Renal cortical epithelial cell (primary cell): Measurements from ENCODE around the gene TRIM43B.

GRCh38 chr2:88859280-88859950, 167.9 kb downstream of the RPIA start:
- RRBS = no CpG with 5 or more reads among the region's 16 CpGs

DNA sequence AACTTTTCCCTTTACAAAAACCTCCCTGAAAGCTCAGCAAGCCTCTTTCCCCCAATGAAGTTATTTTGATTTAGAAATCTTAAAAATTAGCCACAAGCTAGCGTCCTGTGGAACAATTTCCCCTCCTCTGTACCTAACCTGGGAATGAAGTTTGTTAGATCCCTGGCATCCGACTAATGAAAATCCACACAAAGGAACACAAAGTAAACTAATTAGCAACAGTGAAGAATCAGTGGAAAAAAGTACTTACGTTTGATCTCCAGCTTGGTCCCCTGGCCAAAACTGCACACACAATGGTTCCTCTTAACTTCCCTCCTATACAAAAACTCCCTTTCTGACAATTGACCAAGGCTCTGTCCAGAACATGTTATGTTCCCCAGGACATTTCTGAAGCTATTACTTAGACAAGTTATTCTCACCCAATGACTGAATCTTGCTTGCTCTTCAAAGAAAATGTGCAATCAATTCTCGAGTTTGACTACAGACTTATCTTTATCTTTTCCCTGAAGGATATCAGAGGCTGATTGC, 169.9 kb downstream of the RPIA start:
- RRBS = no CpG with 5 or more reads among the region's 4 CpGs

GRCh38 chr2:91659615-91660429, 2927.3 kb upstream of the AQP7B start:
- RRBS = no CpG with 5 or more reads among the region's 50 CpGs

DNA sequence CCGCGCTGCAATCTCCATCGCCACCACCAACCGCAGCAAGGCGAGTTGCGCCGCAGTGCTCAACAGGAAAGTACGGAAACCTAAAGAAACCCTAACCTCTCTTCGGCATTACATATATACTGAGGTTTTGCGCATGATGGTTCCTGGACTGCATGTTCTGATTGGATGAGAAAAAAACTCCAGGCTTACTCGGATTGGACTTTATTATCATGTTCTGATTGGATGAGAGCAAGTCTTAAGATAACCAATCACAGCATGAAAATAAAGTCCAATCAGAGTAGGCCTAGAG, 75.9 kb downstream of the TEKT4 start:
- RRBS = no CpG with 5 or more reads among the region's 11 CpGs

GRCh38 chr2:95031573-95031983, 6.1 kb downstream of the MAL start:
- RRBS = no CpG with 5 or more reads among the region's 2 CpGs

DNA sequence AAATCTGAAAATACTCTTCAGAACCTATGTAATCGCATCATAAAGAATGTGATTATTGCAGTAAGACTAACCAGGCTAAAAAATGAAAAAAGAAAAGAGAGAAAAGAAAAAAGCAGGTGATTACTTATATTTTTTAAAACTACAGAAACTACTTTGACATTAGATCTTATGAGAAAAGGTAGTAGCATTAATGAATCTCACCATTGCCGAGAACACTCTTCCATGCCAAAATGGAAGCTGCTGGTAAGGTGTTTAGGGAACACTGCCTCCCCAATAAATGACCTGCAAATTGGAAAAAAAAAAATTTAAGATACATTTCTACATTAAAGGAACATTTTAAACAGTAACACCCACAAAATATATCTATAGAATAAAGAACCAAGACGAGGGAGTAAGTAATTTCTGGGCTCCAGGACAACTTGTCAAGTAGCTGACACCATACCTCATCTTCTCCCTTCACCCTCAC, 3.9 kb downstream of the MRPS5 start:
- RRBS = no CpG with 5 or more reads among the region's 3 CpGs

DNA sequence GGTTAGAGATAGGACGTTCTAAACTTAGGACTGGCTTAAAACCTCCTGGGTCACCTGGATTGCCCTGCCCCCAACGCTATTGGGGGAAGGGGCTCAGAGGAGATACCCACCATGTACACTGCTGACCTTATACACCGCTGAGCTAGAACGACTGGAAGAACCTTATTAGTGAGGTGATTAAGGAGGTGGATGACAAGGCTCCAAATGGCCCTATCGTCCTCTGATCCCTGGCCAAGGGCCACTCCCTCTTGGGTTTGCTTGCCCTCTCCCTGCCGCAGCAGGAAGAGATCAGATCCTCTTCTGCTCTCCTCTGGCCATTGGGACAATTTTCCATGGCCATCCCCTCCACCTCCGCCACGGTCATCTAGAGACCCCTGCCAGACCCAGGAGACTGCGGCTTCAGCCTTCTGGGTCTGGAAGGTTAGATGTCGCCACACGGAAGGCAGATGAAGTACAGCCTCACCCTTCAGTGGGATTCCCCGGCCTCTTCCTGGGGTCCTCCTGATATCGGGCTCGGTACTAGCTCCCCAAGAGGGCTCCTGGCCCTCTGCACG, 1.2 kb downstream of the ZNF514 start:
- RRBS = no CpG with 5 or more reads among the region's 15 CpGs

GRCh38 chr2:95384599-95385302, 17.8 kb upstream of the FAHD2A start:
- RRBS = no CpG with 5 or more reads among the region's 11 CpGs

DNA sequence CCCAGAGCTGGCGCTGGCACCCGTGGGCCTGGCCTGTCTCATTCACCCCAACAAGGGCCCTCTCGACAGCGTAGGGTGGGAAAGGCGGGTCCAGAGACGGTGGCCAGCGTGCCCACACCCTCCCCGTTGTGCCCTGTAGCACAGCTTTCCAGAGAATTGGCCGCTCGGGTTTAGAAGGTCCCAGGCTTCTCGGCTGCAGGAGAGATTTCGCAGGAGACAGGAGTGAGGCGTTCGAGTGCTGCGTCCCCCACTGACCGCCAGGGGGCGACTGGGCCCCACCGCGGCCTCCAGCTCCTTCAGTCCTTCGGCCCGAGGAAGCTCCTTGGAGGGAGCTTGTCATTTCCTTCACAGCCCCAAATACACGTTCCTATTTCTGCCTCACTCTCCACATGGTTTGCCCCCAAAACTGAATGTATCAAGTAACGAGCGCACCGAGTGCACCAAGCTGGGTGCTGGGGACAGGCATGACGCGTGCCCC, 13.4 kb upstream of the FAHD2A start:
- RRBS = no CpG with 5 or more reads among the region's 27 CpGs

DNA sequence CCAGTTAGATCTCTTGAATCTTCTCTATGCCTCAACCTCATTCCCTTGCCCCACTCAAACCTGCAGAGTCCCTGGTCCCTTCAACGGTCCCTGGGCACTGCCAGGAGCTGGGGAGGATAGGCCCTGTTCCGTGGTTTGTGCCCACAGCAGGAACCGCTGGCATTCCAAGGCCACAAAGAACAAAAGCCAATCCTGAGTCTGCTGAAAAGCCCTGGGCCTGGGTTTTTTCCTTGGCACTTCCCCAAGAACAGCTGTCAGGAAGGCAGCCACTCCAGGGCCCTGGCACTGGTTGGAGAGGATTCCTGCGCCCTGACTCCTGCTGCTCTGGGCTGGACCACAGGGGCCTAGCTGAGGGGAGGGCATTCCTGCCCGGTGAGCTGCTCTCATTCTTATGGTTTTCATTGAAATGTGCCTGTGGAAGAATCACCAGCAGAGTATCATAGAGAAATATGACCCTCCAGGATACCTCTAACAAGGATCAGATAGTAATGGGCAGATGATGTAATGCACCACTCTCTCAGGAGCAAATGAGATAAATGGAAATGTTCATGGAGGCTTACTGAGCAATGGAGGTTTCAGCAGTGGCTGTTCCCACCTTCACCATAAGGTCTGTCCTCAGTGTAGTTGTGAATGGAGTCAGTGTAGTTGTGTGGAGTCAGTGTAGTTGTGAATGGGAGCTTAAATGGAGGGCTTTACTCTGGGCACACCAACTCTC, 32.0 kb downstream of the FAHD2A start:
- RRBS = no CpG with 5 or more reads among the region's 5 CpGs

DNA sequence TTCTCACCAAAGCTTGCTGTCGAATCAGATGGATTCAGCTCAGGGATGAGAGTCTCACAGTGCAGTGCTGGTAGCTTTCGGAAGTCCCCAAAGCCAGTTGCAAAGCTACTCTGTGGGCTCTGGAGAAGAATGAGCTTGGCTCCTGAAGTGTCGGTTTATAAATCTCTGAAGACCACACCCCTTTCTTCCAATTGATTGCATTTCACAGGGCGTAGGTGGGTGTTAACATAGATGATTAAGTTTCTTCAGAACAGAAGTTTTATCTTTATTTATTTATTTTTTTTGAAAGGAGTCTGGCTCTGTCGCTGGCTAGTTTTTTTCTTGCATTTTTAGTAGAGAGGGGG, at the start of gene TRIM43B:
Gene TRIM43B (minus strand): TSS at position 131 of the 344 bp plus-strand sequence.
- RRBS = no CpG with 5 or more reads among the region's 5 CpGs

DNA sequence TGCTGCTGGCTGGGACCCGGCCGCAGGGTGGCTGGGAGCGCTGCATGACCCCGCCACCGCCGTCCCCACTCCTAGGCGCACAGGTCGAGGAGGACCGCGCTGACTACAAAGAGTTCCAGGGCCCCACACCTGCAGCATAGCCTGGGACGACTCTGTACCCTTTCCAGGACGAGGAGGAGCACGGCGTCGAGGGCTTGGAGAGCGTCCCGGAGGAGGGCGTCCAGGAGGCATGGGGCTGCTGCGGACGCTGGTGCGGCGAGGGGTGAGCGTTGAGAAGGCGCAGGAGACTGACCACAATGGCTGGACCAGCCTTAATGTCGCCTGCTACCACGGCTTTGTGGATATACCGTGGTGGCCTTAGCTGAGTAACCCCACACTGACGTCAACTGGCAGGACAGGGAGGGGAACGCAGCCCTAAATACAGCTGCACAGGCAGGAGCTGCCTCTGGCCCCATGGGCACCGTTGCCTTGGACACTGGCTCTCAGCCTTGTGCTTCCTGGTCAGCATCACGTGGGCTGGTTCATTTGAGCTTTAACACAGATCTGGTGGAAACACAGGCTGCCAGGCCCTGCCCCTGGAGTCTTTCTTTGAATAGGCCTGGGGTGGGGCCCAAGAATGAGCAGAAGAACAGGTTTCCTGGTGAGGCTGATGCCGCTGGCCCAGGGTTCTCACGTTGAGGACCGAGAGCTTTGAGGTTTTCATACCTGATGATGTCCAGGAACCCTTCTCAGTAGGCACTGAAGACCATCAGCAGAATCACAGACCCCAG, 41.0 kb upstream of the TRIM43B start:
- RRBS = no CpG with 5 or more reads among the region's 34 CpGs

DNA sequence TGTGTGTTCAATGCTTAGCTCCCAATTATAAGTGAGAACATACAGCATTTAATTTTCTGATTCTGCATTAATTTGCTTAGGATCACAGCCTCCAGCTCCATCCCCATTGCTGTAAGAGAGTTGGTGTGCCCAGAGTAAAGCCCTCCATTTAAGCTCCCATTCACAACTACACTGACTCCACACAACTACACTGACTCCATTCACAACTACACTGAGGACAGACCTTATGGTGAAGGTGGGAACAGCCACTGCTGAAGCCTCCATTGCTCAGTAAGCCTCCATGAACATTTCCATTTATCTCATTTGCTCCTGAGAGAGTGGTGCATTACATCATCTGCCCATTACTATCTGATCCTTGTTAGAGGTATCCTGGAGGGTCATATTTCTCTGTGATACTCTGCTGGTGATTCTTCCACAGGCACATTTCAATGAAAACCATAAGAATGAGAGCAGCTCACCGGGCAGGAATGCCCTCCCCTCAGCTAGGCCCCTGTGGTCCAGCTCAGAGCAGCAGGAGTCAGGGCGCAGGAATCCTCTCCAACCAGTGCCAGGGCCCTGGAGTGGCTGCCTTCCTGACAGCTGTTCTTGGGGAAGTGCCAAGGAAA, 49.8 kb downstream of the TRIM43 start:
- RRBS = no CpG with 5 or more reads among the region's 2 CpGs

DNA sequence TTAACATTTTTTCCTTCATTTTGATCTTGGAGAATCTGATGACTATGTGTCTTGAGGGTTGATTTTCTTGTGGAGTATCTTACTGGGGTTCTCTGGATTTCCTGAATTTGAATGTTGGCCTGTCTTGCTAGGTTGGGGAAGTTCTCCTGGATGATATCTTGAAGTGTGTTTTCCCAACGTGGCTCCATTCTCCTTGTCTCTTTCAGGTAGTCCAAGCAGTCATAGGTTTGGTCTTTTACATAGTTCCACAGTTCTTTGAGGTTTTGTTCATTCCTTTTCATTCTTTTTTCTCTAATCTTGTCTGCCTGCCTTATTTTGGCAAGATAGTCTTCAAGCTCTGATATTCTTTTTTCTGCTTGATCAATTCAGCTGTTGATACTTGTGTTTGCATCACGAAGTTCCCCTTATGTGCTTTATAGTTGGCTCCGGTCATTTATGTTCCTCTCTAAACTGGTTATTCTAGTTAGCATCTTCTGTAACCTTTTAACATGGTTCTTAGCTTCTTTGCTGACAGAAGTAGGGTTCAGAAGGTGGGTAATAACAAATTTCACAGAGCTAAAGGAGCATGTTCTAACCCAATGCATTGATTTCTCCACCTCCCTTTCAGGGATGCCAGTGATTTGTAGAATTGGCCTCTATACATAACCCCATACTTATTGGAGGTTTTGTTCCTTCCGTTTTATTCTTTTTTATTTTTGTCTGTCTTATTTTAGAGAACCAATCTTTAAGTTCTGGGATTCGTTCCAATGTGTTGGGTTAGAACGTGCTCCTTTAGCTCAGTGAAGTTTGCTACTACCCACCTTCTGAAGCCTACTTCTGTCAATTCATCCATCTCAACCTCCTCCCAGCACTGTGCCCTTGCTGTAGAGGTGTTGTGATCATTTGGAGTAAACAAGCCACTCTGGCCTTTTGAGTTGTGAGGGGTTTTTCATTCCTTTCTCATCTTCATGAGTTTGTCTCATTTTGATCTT, 166.7 kb downstream of the ANKRD36C start:
- RRBS = no CpG with 5 or more reads among the region's 6 CpGs

GRCh38 chr2:95838832-95839276, 152.8 kb downstream of the ANKRD36C start:
- RRBS = no CpG with 5 or more reads among the region's 3 CpGs

GRCh38 chr2:96156931-96157340, 11.7 kb upstream of the DUSP2 start:
- RRBS = no CpG with 5 or more reads among the region's 4 CpGs

GRCh38 chr2:96164691-96165271, 19.5 kb upstream of the DUSP2 start:
- RRBS = 80% methylated on average over 5 of the region's 16 CpGs

- RRBS = no CpG with 5 or more reads among the region's 15 CpGs
Observed at GRCh38 chr2:96184094-96184878, 24.3 kb downstream of the STARD7 start.

DNA sequence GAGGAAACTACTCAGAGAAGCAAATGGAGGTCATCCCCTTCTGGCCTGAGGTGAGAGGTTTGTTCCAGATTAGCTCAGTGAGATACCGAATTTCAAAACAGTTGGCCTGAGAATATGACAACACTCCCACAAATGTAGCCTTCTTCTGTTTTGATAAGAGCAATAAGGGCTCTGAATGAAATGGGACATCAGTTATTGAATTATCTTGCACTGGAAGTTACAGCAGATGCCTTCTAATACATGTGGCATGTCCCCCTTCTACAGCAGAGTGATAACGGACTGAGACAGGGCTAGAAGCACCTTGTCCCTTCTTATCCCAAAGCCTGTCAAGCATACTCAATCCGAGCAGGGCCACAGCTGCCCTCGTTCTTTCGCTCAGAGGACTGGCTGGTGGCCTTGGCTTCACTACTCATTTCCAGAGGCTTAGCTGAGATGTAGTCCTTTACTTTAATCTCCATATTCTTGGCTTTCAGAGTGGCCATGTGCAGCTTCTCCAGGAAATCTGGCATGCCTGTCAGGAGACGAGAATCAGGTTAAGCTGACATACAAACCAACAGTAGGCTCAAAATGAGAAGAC, 22.1 kb downstream of the STARD7 start:
- RRBS = no CpG with 5 or more reads among the region's 6 CpGs

DNA sequence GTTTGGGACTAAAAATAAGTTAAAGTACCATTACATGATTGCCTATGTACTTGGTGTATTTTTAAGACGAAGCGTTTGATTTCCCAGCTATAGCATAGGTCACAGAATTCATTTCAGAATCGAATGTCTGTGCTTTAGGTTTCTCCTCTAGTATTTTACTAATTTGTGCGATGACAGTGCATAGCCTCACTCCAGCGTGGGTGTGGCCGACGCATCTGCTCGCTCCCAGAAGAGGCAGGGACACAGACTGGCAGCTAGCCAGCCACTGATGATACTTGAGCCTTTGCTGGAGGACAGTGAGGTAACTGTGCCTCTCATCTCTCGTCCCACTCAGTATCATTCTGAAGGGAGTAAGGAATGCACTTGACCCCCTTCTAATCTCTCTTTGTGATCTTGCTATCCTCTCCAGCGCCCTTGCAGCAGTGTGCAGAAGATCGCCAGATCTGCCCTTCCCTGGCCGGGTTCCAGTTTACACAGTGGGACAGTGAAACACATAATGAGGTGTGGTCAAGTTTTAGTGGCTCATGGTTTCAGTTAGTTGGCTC, 17.4 kb downstream of the NCAPH start:
- RRBS = no CpG with 5 or more reads among the region's 12 CpGs